ENCODE data around the genes EN1 and SCTR.

GRCh38 chr2:117803667-117804436, 10.6 kb upstream of the DDX18 start:
- PRO-cap = no peak
- RAMPAGE, long total RNA, 4 experiments = no peak in any of the 4 experiments

DNA sequence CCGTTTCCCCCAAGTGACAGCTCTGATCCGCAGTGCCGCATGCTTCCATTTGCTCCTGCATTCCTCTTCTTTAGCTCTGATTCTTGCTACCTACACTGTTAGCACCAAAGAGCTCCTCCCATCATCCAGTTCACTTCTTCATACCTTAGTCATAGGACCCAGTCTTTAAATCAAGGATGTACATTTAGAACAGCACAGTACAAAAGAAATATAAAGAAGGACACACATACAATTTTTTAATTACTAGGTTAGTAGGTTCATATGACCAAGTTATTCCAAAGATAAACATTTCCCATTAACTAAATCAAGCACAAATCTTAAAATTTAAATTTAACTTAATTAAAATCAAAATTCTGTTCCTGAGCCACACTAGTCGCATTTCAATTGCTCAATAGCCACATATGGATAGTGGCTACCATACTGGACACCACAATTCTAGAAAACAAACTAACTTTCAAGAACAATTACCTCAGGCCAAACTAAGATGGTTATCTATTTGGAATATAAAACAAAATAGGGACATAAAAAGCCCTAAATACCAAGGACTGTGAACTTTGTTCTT, 32.4 kb downstream of the CCDC93 start:
- PRO-cap = no peak
- RAMPAGE, long total RNA, 4 experiments = no peak in any of the 4 experiments

DNA sequence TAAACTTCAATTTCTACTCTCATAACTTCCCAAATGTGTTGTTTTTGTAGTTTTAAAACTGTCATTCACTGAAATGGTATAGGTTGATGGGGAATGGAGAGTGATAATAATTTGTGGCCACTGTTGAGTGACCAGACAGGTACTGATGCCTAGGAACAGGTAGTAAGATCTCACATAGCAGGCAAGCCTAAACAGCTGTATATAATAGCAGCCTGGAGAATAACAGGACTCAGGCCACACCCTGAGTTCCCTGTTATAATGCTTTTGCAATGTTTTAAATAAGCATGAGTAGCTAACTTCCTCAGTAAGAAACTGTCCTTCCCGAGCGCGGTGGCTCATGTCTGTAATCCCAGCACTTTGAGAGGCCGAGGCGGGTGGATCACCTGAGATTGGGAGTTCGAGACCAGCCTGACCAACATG, 1.8 kb upstream of the CCDC93 start:
- PRO-cap = no peak
- RAMPAGE, long total RNA, 4 experiments = no peak in any of the 4 experiments

DNA sequence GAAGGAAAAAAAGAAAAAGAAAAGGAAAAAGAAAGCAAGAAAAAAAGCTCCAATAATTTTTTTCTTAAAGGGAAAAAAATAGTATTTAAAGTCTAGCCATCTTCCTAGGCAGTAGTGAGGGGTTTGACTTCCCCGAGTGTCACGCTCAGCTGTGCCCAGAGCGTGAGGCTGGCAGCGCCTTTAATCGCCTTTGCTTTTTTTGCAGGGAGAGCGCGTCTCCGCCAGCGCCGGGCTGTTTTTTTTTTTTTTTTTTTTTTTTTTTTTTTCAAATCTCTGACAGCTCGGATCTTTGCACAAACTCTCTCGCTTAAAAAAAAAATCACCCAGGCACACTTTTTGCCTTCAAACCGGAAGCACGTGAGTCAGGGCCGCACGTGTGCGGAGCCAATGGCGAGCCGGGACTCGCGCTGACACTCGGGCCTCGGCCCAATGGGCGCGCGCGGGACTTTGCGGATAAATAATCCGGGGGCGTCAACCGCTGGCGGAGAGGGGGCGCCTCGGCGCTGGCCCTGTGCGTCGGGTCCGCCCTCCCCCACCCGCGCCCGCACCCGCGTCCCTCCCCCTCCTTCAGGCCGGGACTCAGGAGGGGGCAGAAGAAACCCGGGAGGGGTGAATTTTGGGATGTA, at the start of gene EN1:
Gene EN1 (minus strand): TSS at position 157 of the 626 bp plus-strand sequence.
- PRO-cap = unidirectional peak, minus-strand start at position 244 of the sequence
- RAMPAGE, long total RNA, 4 experiments = no peak in any of the 4 experiments

GRCh38 chr2:118852524-118853120, 5.2 kb upstream of the EN1 start:
- PRO-cap = no peak
- RAMPAGE, long total RNA, 4 experiments = no peak in any of the 4 experiments

DNA sequence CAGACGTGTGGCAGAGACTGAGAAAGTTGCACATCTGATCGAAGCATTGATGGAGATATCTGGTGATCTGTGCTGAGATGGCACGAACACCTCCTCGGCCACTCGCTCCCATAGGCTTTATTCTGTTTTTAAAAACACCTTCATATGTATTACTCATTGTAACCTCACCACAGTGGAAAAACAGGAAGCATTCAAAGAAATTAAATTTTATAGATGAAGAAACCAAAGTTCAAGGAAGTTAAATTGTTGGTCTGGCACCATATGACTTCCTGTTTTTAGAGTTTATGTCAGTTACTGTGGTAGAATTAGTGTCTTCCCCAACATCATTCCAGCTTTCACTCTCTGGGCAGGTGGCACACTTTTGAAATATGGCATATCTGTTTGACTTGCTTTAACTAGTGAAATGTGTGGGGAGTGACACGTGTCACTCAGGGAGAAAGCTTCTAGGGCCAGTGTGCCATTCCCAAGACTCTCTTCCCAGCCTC, 39.2 kb upstream of the MARCO start:
- PRO-cap = no peak
- RAMPAGE, long total RNA, 4 experiments = no peak in any of the 4 experiments

DNA sequence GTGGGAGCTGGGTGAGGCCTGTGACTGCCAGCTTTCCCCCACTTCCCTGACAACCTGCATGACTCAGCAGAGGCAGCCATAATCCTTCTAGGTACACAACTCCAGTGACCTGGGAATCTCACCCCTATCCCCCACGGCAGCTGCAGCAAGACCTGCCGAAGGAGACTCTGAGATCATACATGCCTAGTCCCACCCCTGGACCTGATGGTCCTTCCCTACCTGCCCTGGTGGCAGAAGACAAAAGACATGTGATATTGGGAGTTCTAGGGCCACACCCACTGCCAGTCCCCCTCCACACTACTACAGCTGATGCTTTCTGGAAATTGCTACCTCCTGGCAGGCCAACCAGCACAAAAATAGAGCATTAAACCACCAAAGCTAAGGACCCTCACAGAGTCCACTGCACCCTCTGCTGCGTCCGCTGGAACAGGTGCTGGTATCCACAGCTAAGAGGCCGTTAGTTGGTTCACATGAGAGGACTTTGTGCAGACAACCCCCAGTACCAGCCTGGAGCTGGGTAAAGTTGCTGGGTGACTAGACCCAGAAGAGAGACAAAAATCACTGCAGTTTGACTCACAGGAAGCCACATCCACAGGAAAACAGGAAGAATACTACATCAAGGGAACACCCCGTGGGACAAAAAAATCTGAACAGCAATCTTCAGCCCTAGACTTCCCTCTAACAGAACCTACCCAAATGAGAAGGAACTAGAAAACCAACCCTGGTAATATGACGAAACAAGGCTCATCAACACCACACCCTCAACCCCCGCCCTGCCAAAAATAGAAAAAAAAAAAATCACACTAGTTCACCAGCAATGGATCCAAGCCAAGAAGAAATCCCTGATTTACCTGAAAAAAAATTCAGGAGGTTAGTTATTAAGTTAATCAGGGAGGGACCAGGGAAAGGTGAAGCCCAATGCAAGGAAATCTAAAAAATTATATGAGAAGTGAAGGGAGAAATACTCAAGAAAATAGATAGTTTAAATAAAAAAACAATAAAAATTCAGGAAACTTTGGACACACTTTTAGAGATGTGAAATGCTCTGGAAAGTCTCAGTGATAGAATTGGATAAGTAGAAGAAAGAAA, 12.6 kb downstream of the MARCO start:
- PRO-cap = no peak
- RAMPAGE, long total RNA, 4 experiments = no peak in any of the 4 experiments

GRCh38 chr2:119366505-119366683, 240 bp downstream of the C2orf76 start:
- PRO-cap = no peak
- RAMPAGE, long total RNA, 4 experiments = no peak in any of the 4 experiments

- PRO-cap = no peak
- RAMPAGE, long total RNA, 4 experiments = no peak in any of the 4 experiments
Measured at GRCh38 chr2:119426765-119427683, 4.6 kb upstream of the TMEM37 start.

- PRO-cap = no peak
- RAMPAGE, long total RNA, 4 experiments = no peak in any of the 4 experiments
Measured at GRCh38 chr2:119428651-119428980, 3.0 kb upstream of the TMEM37 start.

DNA sequence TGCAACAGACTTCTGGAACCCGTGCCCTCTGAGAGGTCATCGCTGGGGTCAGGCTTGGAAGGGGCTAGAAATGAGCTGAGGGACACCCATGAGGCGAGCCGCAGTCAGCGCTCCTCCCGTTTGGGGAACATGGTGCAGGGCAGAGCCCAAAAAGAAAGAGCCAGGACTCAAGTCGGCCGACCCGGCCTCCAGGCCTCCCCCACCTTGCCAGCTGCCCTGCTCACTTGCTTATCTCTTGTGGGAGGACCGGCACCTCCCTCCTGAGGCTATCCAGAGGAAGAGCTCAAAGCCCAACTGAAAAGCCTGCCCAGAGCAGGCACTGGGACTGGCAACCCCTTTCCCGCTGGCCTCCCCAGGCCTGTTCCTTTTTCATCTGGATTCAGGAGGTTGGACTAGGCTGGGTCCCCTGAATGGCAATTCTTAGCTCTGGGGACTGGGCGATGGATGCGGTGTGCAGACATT, 43.5 kb downstream of the SCTR start:
- PRO-cap = no peak
- RAMPAGE, long total RNA, 4 experiments = no peak in any of the 4 experiments

- PRO-cap = no peak
- RAMPAGE, long total RNA, 4 experiments = no peak in any of the 4 experiments
Measured at GRCh38 chr2:119523930-119524790, at the start of gene SCTR. SCTR (minus strand) TSS chr2:119524483.

- PRO-cap = no peak
- RAMPAGE, long total RNA, 4 experiments = no peak in any of the 4 experiments
Measured at GRCh38 chr2:119734258-119734844, 25.4 kb upstream of the PTPN4 start.

DNA sequence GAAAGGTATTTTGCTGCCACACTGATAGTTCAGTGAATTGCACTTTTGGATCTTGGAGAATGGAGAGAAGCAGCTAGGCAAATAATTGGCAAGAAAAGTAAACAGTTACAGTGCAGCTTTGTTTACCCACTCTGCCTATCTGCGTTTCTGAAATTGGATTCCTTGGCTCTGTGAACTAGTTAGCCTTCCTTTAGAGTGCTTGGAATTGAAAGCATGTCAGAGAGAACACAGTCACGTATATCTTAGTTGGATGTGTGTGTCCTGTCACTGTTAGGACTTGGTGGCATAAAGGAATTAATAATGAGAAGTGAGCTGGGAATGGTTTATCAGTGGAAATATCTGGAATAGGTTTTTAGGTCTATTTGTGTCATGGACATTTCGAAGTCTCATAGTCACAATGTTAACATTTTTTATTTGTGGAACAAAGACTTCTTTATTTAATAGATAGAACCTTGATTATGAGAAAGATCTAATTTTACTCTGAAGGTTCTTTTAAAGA, 54.4 kb downstream of the EPB41L5 start:
- PRO-cap = no peak
- RAMPAGE, long total RNA, 4 experiments = no peak in any of the 4 experiments

GRCh38 chr2:120253649-120254093, 1.0 kb downstream of the RALB start:
- PRO-cap = no peak
- RAMPAGE, long total RNA, 4 experiments = no peak in any of the 4 experiments

GRCh38 chr2:120312707-120313564, 33.0 kb upstream of the INHBB start:
- PRO-cap = no peak
- RAMPAGE, long total RNA, 4 experiments = no peak in any of the 4 experiments

DNA sequence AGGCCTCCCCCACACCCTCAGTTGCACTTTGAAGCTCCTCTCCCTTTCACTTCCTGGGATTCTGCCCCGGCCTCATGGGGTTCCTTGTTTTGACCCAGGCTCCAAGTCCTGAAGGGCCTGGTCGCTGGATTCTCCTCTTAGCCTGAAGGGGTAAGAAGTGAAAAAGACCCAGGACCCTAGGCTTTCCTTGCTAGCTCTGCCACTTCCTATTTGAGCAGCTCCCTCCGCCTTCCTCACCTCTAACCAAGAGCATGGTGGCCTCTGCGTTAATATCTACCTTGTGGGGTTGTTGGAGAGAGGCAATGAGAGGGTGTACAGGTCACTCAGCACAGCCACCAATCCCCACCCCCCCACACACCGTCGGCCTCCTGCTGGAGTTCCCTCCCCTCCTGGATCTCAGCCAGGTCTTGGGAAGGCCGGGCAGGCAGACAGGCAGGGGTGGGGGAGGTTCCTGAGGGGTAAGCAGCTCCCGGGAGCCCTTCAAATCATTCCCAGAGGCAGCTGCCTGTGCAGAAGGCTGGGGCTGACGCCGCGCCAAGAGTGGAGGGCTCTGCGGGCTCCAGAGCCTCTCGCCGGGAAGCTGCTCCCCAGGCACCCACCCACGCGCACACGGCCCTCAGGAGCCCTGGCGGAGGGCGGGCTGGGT, 49.8 kb downstream of the INHBB start:
- PRO-cap = no peak
- RAMPAGE, long total RNA, 4 experiments = no peak in any of the 4 experiments

GRCh38 chr2:120442803-120443476, 97.0 kb downstream of the INHBB start:
- PRO-cap = no peak
- RAMPAGE, long total RNA, 4 experiments = no peak in any of the 4 experiments

- PRO-cap = no peak
- RAMPAGE, long total RNA, 4 experiments = no peak in any of the 4 experiments
Measured at GRCh38 chr2:120536926-120537179, 190.9 kb downstream of the INHBB start.

DNA sequence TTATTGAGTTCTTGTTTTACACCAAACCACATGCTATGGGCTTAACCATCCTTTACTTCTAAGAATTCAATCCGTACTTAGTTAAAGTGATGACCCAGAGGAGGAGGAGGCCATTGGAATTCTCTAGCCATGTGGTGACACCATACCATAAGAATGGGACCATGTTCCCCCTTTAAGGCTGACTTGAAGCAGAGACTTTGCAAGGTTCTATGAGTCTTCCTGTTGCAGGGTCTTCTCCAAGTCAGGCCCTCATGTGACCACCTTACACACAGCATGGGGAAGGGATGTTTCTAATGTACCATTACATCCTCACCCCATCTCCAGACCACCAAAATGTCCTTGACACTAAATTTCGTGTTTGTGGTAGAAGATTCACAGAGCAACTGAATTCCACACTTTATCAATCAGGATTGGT, 47.7 kb upstream of the GLI2 start:
- PRO-cap = no peak
- RAMPAGE, long total RNA, 4 experiments = no peak in any of the 4 experiments

Measured in sigmoid colon (tissue), 4 donors.